ENCODE measurements around a stretch of chr11.

DNA sequence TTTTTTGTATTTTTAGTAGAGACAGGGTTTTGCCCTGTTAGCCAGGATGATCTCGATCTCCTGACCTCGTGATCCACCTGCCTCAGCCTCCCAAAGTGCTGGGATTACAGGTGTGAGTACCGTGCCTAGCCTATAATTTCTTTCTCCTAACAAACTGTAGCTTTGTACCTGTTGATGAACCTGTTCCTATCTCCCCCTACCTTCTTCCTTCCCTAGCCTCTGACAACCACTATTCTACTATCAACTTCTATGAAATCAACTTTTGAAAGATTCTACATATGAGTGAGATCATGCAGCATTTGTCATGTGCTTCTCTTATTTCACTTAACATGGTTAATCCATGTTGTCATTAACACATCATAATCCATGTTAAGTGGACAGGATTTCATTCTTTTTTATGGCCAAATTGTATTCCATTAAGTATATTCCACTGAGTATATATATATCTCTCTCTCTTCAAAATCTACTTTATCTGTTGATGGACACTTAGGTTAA is 16.4 kb downstream of the SLC22A10 start:
- RRBS: no CpG with 5 or more reads among the region's 3 CpGs

- RRBS: no CpG with 5 or more reads among the region's 7 CpGs
Measured at GRCh38 chr11:63534969-63535498, 1.6 kb upstream of the PLAAT4 start.

DNA sequence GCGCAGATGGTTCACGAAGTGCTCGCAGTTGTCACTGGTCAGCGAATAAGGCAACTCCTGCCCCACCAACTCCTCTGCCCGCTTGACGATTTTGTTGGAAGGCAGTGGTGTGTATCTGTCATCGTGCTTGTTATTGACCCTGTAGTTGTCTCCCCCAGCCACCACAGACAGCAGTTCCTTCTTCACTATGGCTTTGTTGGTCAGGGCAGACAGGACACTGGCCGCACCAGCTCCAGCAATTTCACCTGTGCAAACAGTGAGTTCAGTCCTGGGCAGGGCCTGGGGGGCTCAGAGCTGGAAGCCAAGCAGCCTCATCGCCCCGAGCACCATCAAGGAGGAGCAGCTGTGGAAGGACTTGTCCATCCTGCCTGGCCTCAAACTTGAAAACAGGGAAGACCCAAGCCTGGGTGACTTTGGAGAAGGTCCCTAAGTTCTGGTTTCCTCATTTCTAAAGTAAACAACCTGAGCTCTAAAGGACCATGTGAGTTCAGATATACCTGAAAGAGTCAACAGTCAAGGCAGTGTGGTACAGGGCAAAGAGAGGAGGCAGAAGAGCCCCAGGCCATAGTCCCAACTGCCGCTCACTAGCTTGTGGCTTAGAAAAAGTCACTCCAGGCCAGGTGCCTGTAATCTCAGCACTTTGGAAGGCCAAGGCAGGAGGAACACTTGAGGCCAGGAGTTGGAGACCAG is 4.6 kb downstream of the PLAAT2 start:
- RRBS: no CpG with 5 or more reads among the region's 11 CpGs

DNA sequence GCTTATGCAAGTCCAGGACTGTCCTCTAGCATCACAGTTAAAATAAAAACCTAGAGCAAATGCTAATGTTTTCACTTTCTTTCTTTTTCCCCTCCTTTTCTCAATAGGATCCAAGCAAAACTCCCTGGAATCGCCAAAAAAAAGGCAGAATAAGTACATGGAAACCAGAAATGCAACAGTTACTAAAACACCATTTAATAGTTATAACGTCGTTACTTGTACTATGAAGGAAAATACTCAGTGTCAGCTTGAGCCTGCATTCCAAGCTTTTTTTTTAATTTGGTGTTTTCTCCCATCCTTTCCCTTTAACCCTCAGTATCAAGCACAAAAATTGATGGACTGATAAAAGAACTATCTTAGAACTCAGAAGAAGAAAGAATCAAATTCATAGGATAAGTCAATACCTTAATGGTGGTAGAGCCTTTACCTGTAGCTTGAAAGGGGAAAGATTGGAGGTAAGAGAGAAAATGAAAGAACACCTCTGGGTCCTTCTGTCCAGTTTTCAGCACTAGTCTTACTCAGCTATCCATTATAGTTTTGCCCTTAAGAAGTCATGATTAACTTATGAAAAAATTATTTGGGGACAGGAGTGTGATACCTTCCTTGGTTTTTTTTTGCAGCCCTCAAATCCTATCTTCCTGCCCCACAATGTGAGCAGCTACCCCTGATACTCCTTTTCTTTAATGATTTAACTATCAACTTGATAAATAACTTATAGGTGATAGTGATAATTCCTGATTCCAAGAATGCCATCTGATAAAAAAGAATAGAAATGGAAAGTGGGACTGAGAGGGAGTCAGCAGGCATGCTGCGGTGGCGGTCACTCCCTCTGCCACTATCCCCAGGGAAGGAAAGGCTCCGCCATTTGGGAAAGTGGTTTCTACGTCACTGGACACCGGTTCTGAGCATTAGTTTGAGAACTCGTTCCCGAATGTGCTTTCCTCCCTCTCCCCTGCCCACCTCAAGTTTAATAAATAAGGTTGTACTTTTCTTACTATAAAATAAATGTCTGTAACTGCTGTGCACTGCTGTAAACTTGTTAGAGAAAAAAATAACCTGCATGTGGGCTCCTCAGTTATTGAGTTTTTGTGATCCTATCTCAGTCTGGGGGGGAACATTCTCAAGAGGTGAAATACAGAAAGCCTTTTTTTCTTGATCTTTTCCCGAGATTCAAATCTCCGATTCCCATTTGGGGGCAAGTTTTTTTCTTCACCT is 10.1 kb downstream of the ZFTA start:
- RRBS: no CpG with 5 or more reads among the region's 12 CpGs

DNA sequence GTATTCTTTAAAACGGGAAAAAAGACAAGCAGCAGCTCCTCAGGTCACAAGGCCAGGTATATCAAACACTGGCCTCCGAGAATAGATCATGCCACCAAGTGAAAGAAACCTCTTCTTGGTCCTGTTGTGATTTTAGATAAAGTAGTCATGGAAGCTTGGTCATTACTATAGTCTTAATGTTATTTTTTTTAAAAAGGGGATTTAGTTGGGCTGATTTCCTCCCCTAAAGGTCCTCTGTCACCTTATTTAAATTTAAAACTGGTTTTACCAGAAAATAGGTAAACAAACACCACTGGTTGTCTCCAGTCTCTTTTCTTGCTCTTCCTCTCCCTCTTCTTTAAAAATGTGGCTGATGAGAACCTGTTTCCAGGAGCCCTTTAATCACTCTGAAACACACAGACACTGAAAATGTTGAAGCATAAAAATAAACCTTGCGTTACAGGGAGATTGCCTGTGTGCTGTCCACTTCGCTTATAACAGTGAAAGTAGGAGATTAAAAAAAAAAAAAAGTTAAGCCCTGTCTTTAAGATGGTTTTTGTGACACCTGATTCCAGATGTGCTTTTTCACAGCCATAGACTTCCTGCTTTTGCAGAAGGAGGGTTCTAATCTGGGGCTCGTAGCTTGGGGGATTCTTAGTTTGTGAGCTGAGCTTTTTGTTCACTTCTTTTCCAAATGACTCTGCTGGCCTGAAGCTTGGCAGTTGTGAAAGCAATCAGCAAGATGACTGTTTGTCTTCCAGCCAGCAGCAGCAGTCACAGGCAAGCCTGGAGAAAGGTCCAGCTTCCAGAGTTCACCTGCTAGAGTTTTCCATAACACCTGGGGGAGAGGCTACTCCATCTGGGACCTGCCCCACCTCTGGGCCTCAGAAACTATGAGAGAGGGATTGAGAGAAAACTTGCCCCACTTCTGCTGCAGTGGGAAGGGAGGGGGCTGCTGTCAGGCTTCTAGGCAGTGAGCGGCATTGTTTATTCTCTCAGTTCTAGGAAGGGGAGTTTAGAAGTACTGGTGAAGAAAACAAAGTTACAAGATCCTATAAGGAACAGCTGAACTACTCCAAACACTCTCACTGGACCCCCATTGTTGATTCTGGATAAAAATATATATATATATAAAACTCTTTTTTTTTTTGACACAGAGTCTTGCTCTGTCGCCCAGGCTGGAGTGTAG is 4.0 kb downstream of the MARK2 start:
- RRBS: no CpG with 5 or more reads among the region's 7 CpGs

DNA sequence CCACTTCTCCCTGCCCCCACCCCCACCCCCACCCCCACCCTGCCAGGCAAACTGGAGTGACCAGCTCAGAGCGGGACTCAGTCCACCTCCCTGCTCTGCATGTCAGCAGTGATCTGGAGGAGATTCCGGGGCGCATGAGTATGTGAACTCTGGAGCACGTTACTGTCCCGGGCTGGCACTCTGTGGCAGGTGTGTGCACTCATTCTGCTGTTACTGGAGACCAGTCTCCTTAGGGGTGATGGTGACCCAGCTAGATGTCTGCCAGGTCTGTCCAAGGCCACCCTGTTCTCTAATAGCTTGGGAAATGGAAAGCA is 33.9 kb downstream of the MARK2 start:
- RRBS: 96% methylated on average over 2 of the region's 5 CpGs

GRCh38 chr11:63899676-63900122 is 17.3 kb downstream of the RCOR2 start:
- RRBS: no CpG with 5 or more reads among the region's 5 CpGs

GRCh38 chr11:63904538-63905492 is 12.1 kb downstream of the RCOR2 start:
- RRBS: no CpG with 5 or more reads among the region's 19 CpGs

- RRBS: 83% methylated on average over 1 of the region's 5 CpGs
Measured at GRCh38 chr11:63920618-63920878, 3.6 kb upstream of the RCOR2 start.

DNA sequence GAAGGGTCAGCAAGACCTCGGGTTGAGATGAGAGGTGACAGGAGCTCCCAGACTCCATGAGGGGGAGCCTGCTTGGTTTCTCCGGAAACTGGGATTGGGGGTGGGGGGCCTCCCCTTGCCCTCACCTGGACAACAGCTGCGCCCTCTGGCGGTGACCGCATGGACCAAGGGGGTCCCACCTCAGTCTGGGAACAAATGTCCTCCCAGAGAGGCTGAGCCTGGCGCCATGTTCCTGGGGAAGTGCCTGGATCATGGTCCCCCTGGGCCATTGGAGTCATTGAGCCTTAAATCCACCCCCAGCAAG is 4.1 kb upstream of the RCOR2 start:
- RRBS: no CpG with 5 or more reads among the region's 6 CpGs

DNA sequence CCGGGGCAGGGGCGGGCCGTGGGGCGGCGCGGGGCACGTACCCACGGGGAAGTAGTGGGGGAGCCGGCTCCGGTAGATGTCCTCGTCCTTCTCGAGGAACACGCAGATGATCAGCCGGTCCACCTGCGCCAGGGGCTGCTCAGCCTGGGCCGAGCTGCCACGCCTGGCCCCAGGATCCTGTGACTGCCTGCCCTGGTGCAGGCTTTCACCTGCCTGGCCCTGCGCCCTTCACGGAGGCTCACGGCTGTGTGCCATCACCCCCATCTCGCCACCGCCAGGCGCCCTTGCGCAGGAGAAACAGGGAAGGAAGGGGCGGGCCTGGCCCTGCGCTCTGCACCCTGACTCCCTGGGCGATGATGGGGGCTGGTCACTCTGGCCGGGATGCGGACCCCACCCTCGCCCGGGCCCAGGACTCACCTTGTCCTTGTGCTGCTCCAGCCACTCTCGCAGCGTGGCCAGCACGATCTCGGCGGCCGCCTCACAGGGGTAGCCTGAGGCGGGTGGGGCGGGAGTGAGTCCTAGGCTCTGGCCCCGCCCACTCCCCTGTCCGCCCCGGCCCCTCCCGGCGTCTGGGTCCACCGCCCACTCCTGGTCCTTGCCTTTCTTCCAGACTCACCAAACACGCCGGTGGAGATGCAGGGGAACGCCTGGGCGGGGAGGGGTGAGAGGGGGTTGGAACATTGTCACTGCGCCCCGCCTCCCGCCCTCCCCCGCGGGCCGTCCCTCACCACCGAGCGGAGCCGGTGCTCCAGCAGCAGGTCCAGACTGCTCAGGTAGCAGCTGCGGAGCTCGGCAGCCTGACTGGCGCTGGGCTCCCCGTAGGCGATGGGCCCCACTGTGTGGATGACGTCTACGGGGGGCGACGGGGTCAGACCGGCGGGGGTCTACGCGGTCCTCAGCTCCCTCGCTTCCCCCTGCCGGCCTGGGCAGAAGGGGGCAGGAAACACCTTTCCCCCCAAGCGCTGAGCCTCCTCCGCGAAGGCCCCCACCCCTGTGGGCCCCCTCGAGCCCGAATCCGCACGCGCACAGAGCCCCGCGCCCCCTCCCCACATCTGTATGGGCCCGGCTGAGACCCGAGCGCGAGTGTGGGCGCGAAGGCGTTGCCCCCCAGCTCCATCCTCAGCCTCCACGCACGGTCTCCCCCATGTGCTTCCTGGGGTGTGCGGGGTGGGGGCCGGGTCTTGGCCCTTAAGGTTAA is 13.1 kb downstream of the OTUB1 start:
- RRBS: 17% methylated on average over 20 of the region's 94 CpGs

DNA sequence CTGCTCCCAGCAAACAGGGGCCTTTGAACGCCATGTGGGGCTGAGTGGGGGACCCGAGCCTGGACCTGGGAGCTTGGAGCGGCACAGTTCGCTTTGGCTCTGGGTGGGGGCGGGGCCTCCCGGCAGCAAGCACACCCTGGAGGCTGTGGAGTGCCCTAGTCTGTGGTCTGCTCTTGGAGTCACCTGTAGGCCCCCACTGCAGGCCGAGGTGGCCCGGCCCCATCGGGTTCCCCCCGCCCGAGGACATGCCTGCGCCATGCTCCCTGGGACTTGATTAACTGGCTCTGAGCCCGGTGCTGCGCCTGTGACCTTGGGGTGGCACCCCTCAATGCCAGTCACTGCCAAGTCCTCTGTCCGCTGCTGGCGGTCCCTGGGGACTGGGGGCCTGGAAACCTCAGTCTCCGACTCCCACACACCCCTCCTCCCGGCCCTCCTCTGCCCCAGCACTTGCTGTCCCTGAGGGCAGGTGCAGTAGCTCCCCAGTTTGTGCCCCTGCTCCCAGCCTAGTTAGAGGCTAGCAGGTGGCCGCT is 16.7 kb upstream of the FLRT1 start:
- RRBS: 59% methylated on average over 4 of the region's 19 CpGs

GRCh38 chr11:64090974-64091733 is 55.4 kb downstream of the FLRT1 start:
- RRBS: no CpG with 5 or more reads among the region's 15 CpGs

GRCh38 chr11:64094423-64094743 is 58.7 kb downstream of the FLRT1 start:
- RRBS: no CpG with 5 or more reads among the region's 7 CpGs

DNA sequence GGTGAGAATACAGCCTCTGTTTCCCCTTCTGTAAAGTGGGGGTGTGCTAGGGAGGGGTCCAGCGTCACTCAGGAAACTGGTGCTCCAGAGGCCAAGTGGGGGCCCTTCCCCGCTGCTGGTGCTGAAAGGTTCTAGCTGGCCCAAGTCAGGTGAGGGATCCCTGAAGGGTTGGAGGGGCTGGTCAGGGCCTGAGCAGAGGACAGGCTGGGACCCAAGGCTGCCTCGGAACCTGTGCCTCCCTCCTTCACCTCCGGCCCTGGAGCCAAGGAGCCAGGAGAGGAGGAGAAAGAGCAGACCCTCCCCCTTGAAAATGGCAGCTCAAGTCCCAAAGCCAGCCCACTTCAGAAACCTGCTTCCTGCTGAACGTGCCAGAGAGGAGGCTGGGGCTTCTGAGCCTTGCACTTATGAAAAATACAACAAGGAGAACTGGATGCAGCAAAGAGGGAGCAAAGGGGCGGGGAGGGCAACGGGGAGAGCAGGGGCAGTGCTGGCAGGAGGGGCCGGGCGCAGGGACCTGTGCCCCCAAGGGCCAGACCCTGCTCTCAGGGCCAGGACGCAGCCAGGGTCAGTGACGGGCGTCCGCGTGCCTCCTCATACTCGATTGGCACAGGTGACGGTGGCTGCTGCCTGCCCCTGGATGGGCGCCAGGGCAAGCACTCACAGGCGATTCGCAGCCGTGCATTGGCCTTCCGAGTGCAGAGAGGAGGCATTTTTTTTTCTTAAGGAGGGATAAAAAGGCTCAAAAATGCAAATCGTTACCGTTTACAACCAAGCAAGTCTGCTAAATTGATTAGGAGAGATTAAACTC is 43.1 kb downstream of the MACROD1 start:
- RRBS: no CpG with 5 or more reads among the region's 23 CpGs

DNA sequence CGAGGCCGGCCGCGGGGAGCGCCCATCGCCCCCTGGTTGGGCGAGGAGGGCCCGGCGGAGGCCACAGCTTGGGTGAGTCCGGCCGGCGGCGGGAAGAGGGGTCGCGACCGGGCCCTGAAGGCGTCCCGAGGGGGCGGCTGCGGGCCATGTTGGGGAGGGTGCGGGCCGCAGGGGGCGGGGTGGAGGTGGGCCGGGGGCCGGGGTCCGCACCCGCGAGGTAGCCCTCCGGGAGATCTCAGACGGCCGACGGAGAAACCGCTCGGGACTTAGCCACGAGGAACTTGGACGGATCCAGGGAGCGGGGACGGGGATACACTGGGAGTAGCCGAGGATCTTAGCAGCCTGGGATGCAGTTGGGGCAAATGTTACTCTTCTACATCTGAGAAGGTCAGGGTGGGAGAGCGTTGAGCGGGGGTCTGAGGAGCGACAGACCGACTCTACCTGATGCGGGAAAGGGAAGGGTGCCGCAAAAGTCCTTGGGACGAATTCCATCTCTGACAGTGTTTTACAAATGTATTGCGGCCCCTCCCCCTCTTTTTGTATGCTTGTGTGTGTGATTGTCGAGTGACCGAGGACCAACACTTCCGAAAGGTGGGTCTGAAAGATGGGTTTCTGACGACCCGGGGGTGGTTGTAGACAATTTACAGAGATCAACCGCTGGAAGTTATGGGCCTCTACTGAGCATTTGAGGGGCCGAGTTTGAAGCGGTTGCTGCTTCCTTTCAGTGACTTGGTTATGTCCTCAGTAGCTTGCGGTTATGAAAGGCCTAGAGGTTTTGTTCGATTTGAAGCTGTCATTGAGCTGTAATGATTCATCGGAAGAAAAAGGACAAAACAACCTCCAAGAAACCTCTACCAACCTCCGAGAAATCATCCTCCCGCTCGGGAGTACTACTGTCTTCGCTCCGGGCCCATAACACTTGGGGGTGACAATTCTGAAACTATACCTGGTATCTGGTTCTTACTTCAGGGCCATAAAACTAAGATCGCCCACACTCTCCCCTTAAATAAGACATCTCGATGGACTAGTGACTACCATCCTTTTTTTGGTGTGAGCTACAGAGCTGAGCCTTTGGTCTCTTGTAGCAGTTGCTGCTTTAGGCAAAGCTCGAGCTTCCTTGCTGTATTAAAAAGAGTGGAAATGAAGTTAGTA is 855 bp downstream of the STIP1 start:
- RRBS: under 1% methylated on average over 13 of the region's 66 CpGs

DNA sequence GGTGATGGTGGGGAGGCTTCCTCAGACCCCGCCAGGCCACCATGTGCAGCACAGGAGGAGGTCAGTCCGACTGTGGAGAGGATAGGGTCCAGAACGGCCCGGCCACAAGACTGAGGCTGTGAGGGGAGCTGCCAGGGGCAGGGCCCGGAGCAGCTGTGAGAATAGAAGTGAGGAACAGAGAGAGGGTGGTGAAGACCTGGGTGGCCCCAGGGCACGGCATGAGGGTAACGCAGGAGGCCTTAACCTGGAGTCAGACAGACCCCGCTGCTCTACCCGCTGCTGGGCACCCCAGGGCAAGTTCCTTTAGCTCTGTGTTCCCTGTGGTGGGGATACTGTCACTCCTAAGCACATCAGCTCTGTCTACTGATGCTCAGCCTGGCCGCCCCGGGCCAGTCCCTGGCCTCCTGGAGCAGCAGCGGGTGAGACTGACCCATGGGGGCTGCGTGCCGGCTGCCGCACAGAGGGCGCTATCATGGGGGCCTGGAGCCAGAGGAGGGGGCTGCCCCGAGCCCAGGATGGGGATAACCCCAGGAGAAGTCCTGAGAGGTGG is 1.7 kb downstream of the FERMT3 start:
- RRBS: 66% methylated on average over 6 of the region's 17 CpGs

- RRBS: no CpG with 5 or more reads among the region's 7 CpGs
Measured at GRCh38 chr11:64238799-64239439, 2.0 kb upstream of the ENSG00000286264 start.

- RRBS: 3% methylated on average over 19 of the region's 34 CpGs
Measured at GRCh38 chr11:64268925-64269563, 15.4 kb downstream of the BAD start.